Subcutaneous preadipocyte (primary cell): ENCODE measurements around the gene F13B.

DNA sequence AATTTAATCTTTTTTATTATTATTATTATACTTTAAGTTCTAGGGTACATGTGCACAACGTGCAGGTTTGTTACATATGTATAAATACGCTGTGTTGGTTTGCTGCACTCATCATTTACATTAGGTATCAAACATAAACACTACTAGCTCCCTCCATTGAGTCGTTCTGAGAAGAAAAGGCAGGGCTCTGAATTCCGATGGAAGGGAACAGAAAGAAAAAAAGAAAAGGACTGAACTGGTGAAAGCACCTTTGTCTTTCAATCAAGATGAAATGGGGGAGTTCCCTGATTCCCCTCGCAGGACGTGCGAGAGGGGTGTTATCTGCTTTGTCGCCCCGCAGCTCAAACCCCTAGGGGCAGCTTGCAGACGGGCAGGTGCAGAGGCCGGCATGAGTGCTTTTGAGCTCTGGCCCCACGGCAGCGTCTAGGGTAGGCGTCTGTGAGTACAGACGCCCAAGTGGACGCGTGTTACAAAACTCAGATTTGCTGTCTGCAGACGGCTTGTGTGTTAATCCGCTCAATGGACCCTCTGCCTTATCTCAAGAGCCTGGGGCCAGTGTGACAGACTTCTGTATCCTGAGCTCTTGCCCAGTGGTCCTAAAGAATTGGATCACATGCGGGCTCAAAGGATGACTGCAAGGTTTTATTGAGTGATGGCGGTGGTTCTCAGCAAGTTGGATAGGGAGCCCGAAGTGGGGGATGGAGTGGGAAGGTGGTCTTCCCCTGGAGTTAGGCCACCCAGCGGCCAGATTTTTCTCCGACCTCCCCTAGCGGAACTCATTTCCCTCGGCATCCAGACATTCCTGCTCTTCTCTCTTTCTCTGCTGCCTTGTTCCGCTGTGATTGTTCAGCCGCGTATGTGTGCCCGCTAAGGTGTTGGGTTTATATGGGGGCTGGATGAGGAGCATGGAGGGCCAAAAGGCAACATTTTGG, 9.3 kb downstream of the CFHR4 start:
- CAGE, long polyA plus RNA = no peak

DNA sequence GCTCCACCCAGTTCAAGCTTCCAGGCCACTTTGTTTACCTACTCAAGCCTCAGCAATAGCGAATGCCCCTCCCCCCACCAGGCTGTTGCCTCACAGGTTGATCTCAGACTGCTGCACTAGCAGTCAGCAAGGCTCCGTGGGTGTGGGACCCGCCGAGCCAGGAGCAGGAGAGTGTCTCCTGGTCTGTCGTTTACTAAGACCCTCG, 2.0 kb upstream of the CFHR2 start:
- CAGE, long polyA plus RNA = no peak

DNA sequence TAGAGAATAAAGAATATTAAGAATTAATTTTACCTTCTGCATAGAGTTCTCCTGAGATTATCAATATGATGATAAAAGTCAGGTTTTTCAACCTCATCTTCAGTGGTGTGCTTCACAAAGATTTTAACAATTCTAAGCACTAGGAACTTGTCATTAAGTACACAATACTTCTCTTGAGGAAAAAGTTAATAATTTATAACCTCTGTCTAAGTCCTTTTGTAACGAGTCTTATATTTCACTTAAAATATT, at the start of gene F13B:
Gene F13B (minus strand): TSS at position 134 of the 249 bp plus-strand sequence.
- CAGE, long polyA plus RNA = no peak

GRCh38 chr1:197703883-197704533, 71.3 kb downstream of the DENND1B start:
- CAGE, long polyA plus RNA = no peak

DNA sequence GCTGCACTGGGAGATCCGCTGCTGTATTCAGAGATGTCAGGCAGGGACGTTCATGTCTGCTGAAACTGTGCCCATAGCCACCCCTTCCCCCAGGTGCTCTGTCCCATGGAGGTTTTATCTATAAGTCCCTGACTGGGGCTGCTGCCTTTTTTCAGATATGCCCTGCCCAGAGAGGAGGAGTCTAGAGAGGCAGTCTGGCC, 18.5 kb upstream of the C1orf53 start:
- CAGE, long polyA plus RNA = no peak

DNA sequence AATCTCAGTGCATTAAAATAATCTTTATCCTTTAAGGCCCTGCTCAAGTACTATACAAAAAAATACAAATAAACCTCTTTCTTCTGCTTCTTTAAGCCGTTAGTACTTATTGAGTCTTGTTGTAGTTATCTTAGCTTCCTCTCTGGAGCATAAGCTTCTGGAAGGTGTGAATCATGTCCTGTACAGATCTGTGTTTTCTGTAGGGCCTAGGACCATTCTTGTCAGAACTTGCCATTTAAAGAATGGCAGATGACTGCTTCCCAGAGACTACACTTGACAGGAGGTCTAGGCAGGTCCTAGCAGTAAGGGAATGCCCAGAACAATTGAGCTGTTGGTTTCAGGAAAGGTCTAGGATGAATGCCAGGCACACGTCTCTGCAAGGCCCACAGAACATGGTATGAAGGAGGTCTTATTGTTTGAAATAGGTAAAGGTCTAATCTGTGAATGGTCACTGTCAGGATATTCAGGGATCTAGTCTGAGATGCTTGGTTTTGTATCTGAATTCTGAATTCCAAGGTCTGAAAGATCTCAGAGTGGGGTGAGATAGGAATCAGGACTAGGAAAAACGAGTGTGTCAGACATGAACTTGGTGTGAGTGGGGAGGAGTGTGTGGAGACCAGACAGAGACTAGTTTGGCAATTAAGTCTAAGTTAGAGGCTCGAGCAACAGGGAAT, 13.0 kb downstream of the NEK7 start:
- CAGE, long polyA plus RNA = no peak

- CAGE, long polyA plus RNA = no peak
Measured at GRCh38 chr1:198175770-198176426, 19.1 kb downstream of the NEK7 start.

GRCh38 chr1:198622444-198622957, 16.3 kb upstream of the PTPRC start:
- CAGE, long polyA plus RNA = no peak

- CAGE, long polyA plus RNA = no peak
Measured at GRCh38 chr1:198633435-198633951, 5.3 kb upstream of the PTPRC start.

DNA sequence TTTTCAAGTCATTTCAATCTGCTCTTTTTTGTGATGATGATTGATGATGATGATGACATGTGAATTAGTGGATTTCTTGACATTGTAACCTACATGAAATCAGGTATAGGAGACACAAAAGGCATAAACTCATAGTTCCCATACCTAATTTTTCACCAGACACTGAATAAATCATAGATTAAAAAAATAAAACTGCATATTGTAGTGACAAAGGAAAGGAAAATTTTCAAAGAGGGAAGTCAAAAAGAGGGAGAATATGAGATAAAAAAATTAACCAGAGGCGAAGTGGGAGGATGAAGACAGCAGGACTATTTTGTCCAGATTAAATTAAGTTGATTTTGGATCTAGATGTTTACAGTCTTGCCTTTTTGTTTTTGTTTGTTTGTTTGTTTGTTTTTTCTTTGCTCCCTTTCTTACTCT, 4.3 kb downstream of the PTPRC start:
- CAGE, long polyA plus RNA = no peak

GRCh38 chr1:198717445-198717668, 78.5 kb downstream of the PTPRC start:
- CAGE, long polyA plus RNA = no peak

DNA sequence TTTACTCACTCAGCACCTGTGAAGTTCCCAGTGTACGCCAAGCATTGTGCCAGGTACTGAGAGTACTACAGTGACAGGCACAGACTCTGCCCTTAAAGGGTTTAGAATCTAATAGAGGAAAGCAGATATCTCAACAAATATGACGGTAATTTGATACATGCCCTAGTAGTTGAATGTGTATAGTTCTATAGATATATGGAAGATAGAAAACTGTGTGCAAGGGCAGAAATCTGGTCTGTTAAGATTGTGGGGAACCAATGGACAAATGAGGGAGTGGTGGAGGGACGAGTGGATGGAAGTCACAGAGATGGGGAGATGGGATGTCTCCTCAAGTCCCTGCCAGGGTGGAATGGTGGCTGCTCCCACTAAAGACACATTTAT, 90.8 kb downstream of the PTPRC start:
- CAGE, long polyA plus RNA = no peak

GRCh38 chr1:198929619-198930861, 291.2 kb downstream of the PTPRC start:
- CAGE, long polyA plus RNA = no peak

GRCh38 chr1:199691405-199692207, 335.9 kb upstream of the NR5A2 start:
- CAGE, long polyA plus RNA = no peak

DNA sequence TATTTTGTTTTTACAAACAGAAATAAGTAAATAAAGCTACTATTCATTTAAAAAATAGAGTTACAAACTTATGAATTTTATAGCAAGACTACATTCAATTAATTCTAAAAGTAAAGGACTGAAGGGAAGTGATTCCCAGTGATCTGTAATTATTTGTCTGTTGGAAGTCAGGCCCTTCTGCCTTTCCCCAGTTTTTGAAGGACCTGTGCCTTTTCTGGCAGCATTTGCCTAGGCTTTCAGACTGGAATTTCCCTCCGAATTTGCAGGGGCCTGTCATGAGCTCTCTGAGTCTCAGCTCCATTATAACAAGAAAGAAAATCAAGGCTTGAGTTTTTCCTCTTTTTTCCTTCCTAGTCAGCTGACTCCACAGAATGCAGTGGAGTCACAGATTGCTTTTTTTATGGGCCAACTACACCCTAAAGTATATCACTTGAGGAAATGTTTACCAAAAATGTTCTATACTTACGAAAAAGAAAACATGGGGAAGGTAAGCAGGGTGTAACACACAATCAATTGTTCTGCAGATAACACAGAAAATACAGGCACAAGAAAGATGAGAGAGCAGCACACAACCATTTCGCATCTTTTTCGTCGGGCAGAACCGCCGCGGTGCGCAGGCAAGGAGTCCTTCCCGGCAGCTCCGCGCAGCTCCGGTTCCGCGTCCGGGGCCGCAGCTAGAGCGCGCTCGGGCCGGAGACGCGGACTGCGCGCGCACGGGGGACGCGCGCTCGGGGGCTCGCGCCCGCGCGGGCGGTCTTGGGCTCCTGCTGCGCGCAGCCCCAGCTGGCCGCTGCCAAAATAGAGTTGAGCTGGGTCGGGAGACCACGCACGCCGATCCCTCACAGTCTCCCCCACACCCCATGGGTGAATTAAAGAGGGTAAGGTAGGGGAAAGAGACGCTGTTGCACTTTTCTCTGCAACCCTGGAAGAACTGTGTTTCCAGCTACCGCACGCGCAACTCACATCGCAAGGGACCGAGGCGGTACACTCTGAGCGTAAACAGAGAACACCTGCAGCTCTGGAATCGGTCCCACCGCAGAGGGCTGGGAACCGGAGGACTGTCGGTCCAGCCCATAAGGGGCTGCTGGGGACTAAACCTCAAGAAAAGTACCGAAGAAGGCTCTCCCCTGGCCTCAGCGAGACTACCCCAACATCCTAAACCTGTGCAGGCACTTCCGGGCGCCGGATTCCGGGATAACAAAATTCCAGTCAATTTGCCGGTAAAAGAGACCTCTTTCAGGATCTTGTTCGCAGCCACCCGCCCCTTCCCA, 1.4 kb downstream of the NR5A2 start:
- CAGE, long polyA plus RNA = no peak

DNA sequence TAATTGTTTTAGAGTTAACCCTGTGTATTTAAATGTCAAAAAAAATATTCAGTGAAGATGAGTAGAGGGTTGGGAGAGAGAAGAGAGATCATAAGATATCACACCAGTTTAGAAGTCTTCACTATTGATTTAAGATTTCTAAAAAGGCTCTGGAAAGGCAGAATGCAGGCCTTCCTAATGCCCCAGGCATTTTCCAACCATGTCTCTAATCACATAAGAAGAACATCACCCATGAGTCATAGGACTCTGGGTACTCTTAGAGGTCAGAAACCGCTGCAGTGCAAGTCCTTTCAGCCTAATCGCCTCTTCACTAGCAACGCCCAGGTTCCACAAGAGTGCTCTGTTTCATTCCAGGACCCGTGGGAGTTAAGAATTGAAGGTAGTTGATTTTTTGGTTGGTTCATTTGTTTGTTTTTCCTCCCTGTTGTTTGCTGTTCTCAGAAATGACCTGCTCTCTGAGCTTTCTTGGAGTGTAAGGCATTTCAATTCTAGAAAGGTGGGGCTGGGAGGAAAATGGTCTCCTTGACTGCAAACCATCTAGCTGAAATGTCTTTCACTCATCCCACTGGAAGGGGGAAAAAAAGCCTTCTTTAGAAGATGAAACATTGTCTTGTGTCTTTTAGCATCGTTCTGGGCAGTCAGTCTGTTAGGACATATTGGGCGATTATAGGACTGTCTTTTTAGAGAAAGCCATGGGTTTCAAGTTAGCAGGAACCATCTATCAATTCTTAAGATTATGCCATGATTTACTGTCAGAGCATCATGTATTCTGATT, 123.3 kb downstream of the NR5A2 start:
- CAGE, long polyA plus RNA = no peak

DNA sequence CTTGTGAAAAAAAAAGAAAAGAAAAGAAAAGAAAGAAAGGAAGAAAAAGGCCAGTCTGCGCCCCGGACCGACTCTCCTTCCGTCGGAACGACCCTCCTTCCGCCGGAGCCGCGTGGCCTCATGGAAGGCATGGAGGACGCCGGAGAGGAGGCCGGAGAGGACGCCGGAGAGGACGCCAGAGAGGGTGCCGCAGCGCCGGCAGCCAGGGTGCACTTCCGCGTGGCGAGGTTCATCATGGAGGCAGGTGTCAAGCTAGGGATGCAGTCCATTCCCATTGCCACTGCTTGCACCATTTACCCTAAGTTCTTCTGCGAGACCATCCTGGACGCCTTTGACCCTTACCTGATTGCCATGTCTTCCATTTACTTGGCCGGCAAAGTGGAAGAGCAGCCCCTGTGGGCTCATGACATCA, 185.9 kb downstream of the NR5A2 start:
- CAGE, long polyA plus RNA = no peak

- CAGE, long polyA plus RNA = no peak
Measured at GRCh38 chr1:200275405-200275965, 134.4 kb downstream of the ZNF281 start.

DNA sequence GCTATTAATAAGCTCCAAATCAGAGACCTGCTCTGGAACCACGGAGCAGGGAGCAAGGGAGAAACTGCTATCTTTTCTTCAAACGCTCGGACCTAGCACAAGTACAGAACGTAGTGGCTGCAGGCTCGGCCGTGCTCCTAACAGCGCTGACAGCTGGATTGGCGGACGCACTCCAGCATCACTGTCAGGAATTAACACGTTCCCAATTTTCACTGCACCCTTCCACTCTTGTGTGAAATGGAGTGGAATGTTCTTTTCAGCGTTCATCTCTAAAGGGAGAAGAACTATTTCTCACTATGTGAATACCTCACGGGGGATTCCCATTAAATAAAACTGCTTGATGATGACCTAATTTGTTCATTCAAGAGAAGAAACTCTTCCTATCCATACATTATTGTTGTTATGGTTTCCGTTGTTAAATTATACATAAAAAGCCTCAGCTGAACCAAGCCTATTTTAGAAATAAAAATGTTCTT, 106.9 kb downstream of the ZNF281 start:
- CAGE, long polyA plus RNA = no peak

DNA sequence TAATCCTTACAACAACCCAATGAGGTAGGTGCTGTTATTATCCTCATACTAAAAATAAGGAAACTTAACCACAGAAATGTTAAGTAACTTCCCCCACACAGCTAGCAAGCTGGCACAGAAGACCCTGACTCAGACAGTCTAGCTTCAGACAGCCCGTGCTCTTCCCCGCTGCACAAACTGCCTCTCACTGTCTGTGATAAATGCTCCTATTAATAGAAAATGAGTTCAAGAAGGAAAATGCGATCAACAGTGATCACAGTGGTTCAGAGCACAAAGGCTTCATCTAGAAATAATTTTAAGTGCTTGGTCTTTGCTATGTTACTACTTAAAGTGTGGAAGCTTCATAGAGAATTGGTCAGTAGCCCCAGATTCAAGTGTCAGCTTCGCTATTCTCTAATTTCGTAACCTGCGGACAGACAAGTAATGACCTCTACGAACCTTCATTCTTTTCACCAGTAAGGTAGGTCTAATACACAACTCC, 41.6 kb downstream of the ZNF281 start:
- CAGE, long polyA plus RNA = no peak